Adrenal gland (tissue), 7 donors: ENCODE measurements around the gene PPP1R17.

DNA sequence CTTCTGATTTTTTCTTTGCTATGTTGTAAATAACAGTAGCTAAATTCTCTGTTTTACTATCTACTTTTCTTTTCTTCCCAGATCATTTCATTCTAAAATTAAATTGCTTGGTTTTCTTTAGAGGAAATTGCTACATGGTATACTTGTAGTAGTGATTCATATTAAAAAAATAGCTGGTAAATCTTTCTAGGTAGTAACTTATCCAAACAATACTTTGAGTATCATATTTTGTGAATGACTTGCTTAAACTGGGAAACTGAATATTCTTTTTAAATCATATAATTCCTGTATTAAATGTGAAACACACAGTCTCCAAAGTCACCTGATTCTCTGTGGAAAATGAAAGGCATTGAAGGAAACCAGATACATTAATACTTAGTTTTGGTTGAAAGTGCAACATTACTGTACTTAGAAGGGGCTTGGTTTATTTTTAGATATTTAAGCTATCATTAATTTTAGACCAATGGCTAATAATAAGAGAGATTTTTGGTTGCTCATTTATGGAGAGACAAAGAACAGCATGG, 85.6 kb downstream of the ZNRF2 start:
- PRO-cap, 3 experiments: no peak in any of the 3 experiments
- RAMPAGE, long total RNA, 4 experiments: no peak in any of the 4 experiments

DNA sequence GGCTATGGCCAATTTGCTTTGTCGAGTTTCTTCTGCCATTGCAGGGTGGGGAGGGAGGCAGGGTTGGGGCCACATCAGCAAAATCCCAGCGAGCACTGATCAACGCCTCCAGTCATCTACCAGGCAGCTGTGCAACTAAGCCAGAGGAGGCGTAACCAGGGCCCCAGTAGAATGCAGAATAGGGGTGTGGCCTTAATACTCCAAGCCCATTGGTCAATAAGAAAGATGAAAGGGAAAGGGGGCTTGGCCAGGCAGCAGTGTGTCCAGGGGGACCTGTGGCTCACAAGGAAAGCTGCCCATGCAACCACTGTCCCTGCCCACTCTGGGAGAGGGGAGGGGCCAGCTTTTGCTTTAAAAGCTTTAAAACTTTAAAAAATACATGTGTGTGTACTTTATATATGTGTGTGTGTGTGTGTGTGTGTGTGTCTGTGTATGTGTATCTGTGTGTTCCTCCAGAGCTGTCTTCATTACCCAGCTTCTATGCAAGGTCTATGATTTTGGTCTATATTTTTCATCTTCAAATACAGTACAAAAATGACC, 21.6 kb upstream of the GGCT start:
- PRO-cap, 3 experiments: no peak in any of the 3 experiments
- RAMPAGE, long total RNA, 4 experiments: no peak in any of the 4 experiments
- RRBS: no CpG with 5 or more reads among the region's 4 CpGs

DNA sequence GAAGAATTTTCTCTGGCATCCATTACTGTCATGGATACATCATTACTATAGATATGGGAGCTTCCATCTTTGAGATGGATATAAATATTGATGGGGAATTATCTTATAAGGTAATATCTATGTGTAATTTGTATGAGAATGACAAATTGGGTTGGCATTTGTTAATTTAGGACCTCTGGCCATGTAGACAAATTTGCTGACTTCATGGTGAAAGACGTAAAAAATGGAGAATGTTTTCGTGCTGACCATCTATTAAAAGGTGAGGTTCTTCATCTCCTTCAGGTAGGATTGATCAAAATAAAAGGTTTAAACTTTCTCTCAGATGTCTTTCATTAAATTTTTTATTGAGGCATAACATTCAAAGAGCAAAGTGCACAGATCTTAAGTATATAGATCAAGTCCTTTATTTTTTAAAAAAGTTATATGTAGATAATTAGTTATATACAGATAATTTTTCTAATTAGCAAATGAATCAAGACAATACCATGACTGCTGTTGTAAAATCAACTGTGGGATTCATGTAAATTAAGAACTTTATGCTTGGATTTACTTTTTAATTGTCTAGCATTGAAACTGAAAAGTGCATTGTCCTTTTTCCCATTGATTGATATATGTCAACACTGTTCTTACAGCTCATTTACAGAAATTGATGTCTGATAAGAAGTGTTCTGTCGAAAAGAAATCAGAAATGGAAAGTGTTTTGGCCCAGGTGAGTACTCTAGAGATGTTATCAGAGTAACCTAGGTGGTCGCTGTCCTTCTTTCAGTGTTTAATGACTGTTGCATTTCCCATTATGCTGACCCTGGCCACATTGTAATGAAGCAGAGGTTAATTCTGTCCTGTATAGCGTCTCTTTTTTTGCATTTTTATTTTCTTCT, 8.4 kb downstream of the GARS1 start:
- PRO-cap, 3 experiments: no peak in any of the 3 experiments
- RAMPAGE, long total RNA, 4 experiments: no peak in any of the 4 experiments
- RRBS: no CpG with 5 or more reads among the region's 5 CpGs

- PRO-cap, 3 experiments: no peak in any of the 3 experiments
- RAMPAGE, long total RNA, 4 experiments: no peak in any of the 4 experiments
- RRBS: no CpG with 5 or more reads among the region's 6 CpGs
Measured at GRCh38 chr7:30620018-30620527, 25.4 kb downstream of the GARS1 start.

- PRO-cap, 3 experiments: peak in 2 of 3 experiments; most common plus-strand start chr7:30760941 (in 2)
- RAMPAGE, long total RNA, 4 experiments: no peak in any of the 4 experiments
- RRBS: no CpG with 5 or more reads among the region's 2 CpGs
Measured at GRCh38 chr7:30760641-30761120, 8.7 kb downstream of the INMT start.

DNA sequence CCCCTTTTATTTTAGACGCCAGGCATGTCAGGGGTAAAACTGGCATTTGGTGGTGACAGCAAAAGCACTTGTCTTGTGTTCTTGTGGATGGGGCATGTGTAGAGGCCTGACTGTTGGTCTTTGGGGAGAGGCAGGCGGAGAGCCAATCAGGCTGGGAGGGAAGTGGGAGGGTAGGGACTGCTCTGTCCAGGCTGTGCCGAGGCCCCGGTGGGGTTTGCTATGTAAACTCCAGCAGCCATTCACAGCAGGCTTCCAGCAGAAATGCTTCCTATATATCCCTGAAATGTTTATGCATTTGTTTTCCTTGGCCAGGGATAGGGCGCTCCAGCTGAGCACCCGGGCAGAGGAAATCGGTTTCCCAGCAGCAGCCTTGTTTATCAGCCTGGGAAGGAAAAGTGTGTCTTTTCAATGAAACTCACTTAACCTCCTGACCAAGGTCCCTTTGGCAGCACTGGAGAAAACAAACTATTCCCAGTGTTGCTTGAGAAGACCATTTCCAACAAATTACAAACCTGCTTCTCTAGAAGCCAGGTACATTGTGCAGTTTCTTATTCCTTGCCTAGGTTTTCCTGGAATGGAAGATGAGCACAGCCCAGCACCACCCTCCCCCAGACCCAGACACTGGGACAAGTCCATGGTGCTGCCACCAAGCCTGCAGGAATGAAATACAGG, 18.2 kb upstream of the AQP1 start:
- PRO-cap, 3 experiments: no peak in any of the 3 experiments
- RAMPAGE, long total RNA, 4 experiments: no peak in any of the 4 experiments
- RRBS: no CpG with 5 or more reads among the region's 7 CpGs

DNA sequence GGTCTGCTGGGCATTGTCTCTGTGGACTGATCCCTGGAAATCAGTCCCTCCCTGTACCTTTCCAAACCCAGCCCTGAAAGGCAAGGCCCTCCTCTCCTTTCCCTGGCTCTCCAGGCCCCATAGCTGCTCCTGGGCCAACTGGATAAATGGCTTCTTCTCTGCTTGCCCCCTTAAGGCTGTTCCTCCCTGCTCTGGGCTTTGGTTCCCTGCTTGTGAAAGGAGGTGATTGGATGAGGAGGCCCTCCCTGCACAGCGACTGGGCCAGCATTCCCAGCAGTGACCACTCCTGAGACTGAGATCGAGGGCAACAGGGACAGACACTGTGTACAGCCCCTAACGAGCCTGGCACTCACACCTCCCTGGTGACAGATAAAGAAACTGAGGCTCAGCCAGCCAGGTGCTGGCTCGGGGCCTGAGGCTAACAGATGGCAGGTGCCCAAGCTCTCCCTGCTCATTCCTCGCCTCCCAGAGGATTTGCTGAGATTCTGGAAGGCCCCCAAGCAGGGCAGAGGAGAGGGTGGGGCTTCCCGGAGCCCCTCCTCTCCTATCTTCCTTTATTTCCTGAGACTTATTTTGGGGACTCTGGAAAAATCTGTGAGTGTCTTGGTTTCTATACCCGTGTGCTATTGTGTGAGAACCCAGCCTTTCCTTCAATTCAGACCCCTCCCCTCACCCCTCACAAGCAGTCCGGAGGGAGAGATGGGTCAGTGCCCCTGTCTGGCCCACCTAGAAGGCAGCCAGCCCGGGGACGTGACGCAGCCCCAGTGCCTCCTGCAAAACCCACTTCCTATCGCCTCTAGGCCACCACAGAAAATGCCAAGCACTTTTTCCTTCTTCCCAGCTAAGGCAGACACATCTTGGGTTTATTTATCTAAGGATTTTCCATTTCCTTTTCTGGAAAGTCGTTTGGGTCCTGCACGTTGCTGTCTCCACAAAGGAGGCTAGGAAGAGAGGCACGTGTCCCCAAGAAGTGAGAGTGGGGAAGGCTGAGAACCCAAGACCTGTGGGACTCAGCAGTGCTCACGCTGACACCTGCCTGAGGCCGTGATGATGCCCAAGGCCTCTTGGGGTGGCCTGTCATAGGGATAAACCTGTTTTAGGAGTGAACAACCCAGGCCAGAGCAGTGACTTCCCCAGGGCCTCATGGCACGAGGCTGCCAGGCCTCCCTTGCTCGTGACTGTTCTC, 11.8 kb upstream of the AQP1 start:
- PRO-cap, 3 experiments: no peak in any of the 3 experiments
- RAMPAGE, long total RNA, 4 experiments: no peak in any of the 4 experiments
- RRBS: 79% methylated on average over 2 of the region's 19 CpGs

DNA sequence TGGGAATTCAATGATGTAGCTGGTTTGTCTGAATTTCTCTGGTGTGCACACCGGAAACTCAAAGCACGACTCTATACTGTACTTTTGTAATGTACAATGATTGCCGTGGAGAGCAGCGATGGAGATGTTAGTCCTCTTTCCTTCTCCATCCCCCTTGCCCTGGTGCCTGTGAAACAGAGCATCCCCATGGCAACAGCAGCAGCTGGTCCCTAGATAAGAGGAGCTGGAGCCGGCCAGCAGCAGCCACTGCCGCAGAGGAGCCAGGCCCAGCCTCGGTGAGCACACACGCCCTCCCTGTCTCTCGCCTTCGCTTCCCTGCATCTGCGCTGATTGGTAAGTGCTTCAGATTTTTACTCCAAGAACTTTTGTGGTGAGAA, at the start of gene PPP1R17:
Gene PPP1R17, plus strand, starts transcription at position 242 of the 377 bp plus-strand sequence.
- PRO-cap, 3 experiments: peak in 1 of 3 experiments; most common plus-strand start position 242 of the sequence (in 1)
- RAMPAGE, long total RNA, 4 experiments: start-site peak on the plus strand in 2 of 4 experiments, centred at positions 249 to 250 of the sequence, 27 to 108 reads per replicate
- RRBS: no CpG with 5 or more reads among the region's 11 CpGs

- PRO-cap, 3 experiments: no peak in any of the 3 experiments
- RAMPAGE, long total RNA, 4 experiments: no peak in any of the 4 experiments
- RRBS: no CpG with 5 or more reads among the region's 6 CpGs
Measured at GRCh38 chr7:32506115-32506837, 11.0 kb downstream of the AVL9 start.

- PRO-cap, 3 experiments: no peak in any of the 3 experiments
- RAMPAGE, long total RNA, 4 experiments: no peak in any of the 4 experiments
- RRBS: no CpG with 5 or more reads among the region's 9 CpGs
Measured at GRCh38 chr7:32524075-32524666, 28.9 kb downstream of the AVL9 start.

GRCh38 chr7:32669543-32670044, 174.3 kb downstream of the AVL9 start:
- PRO-cap, 3 experiments: no peak in any of the 3 experiments
- RAMPAGE, long total RNA, 4 experiments: no peak in any of the 4 experiments
- RRBS: no CpG with 5 or more reads among the region's 2 CpGs

DNA sequence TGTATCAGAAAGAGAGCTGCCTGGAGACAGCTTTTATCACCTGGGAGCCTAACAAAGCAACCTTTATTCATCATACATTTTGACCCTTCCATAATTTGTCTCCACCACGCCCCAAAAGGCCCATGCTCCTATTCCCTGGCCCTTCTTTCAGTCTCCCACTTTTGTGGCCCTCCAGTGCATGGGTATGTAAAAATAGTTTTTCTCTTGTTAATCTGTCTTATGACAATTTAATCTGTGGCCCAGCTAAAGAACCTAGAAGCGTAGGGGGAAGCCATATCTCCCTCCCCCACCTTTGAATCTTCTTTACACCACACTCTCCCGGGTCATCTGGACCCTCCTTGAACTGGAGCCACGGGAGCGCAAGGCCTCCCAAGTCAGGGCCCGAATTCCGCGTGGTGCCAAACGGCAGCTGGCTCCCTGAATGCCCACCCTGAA, 15.4 kb upstream of the FKBP9 start:
- PRO-cap, 3 experiments: no peak in any of the 3 experiments
- RAMPAGE, long total RNA, 4 experiments: no peak in any of the 4 experiments
- RRBS: no CpG with 5 or more reads among the region's 9 CpGs

GRCh38 chr7:33062041-33062244, 633 bp downstream of the NT5C3A start:
- PRO-cap, 3 experiments: peak in 1 of 3 experiments; most common plus-strand start chr7:33062118 (in 1)
- RAMPAGE, long total RNA, 4 experiments: no peak in any of the 4 experiments
- RRBS: no CpG with 5 or more reads among the region's 8 CpGs

DNA sequence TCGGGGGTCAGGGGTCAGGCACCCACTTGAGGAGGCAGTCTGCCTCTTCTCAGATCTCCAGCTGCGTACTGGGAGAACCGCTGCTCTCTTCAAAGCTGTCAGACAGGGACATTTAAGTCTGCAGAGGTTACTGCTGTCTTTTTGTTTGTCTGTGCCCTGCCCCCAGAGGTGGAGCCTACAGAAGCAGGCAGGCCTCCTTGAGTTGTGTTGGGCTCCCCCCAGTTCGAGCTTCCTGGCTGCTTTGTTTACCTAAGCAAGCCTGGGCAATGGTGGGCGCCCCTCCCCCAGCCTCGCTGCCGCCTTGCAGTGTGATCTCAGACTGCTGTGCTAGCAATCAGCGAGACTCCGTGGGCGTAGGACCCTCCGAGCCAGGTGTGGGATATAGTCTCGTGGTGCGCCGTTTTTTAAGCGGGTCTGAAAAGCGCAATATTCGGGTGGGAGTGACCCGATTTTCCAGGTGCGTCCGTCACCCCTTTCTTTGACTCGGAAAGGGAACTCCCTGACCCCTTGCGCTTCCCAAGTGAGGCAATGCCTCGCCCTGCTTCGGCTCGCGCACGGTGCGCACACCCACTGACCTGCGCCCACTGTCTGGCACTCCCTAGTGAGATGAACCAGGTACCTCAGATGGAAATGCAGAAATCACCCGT, 378.2 kb upstream of the BMPER start:
- PRO-cap, 3 experiments: no peak in any of the 3 experiments
- RAMPAGE, long total RNA, 4 experiments: no peak in any of the 4 experiments
- RRBS: no CpG with 5 or more reads among the region's 30 CpGs

GRCh38 chr7:33554672-33555185, 350.6 kb upstream of the BMPER start:
- PRO-cap, 3 experiments: no peak in any of the 3 experiments
- RAMPAGE, long total RNA, 4 experiments: no peak in any of the 4 experiments
- RRBS: no CpG with 5 or more reads among the region's 4 CpGs

- PRO-cap, 3 experiments: no peak in any of the 3 experiments
- RAMPAGE, long total RNA, 4 experiments: no peak in any of the 4 experiments
- RRBS: no CpG with 5 or more reads among the region's 7 CpGs
Measured at GRCh38 chr7:33711379-33712165, 193.8 kb upstream of the BMPER start.

DNA sequence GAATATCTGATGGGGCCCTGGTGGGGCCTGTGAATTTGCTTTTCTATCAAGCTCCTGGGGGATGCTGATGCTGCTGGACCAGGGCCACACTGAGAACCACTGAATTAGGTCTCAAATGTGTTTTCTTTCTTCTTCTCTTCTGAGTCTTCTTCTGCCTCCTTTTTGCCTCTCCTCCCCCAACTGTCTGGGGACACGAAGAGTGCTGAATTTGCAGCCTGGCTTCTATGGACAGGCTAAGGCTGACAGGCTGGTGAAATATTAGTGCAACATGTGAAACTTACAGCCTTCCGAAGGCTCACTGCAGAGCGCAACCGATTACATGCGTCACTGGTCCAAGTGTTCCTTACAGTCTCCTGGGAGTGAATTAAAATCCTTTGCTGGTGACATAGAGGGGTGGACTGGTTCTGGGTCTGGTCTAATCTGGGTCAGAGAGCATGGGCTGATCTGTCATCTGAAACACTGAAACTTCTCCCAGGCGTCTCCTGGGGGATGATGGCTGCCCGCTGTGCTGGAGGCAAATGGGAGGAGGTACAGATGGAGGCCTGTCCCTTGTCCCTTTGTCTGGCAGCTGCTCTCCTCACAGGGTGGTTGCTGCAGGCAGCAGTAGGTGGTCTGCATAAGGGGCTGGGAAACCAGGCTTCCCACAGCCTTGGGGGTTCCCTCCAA, 143.9 kb upstream of the BMPER start:
- PRO-cap, 3 experiments: no peak in any of the 3 experiments
- RAMPAGE, long total RNA, 4 experiments: no peak in any of the 4 experiments
- RRBS: no CpG with 5 or more reads among the region's 7 CpGs

- PRO-cap, 3 experiments: no peak in any of the 3 experiments
- RAMPAGE, long total RNA, 4 experiments: no peak in any of the 4 experiments
- RRBS: no CpG with 5 or more reads among the region's 21 CpGs
Measured at GRCh38 chr7:33903704-33904246, 1.6 kb upstream of the BMPER start.

DNA sequence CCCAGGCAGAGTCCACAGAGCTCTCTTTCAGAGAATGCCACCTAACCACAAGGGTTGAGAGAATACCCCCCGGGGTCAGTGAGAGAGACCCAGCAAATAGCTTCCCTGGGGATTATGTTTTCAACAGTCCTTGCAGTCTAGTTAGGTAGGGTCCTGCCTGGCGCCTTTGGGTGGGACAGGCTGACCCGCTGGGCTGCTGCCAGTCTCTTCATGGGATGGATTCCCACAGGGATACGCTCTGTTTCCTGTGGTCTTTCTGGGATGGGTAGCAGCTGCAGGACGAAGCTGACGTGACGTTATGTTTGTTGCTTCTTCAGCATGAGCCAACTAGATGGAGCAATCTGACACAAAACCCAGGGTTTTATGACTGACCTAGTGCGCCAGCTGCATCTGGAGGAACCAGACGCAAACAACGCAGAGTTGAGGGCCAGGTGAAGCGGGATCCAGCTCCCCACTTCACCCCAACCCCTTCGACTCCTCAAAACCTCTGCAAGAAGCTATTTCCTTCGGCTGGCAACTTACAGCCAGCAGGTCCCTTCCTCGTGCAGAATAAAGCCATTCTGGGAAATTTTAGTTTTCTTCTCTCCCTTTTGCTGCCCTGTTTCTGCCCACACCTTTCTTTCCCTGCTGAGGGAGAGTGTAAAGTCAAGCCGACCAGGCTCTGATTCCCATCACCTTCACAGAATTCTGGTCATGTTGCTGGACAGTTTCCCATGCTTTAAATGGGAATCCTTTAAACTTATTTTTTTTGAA, 16.3 kb downstream of the BMPER start:
- PRO-cap, 3 experiments: no peak in any of the 3 experiments
- RAMPAGE, long total RNA, 4 experiments: no peak in any of the 4 experiments
- RRBS: no CpG with 5 or more reads among the region's 15 CpGs

DNA sequence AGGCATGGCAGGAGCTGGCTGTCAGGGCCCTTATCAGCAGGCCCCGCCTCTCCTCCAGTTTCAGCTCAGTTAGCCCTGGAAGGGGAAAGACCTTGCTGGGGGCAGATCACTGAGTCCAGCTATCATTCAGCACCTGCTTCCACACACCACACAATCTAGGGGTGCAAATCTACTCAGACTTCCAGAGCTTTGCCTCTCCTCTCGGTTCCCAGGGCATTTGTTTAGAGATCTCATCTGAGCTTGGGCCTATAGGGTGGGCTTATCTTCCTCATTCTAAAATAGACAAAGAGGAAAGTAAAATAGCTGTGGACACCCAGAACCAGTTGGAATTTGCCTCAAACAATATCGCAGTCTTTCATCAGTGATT, 131.1 kb downstream of the BMPER start:
- PRO-cap, 3 experiments: no peak in any of the 3 experiments
- RAMPAGE, long total RNA, 4 experiments: no peak in any of the 4 experiments
- RRBS: no CpG with 5 or more reads among the region's 3 CpGs